Metastatic Breast Carcinoma in the Brain (tissue), 10 donors: ENCODE measurements around a stretch of chr4.

GRCh38 chr4:151687831-151688527 lies 72.8 kb downstream of the GATB start:
- PRO-cap, 10 experiments = no peak in any of the 10 experiments

DNA sequence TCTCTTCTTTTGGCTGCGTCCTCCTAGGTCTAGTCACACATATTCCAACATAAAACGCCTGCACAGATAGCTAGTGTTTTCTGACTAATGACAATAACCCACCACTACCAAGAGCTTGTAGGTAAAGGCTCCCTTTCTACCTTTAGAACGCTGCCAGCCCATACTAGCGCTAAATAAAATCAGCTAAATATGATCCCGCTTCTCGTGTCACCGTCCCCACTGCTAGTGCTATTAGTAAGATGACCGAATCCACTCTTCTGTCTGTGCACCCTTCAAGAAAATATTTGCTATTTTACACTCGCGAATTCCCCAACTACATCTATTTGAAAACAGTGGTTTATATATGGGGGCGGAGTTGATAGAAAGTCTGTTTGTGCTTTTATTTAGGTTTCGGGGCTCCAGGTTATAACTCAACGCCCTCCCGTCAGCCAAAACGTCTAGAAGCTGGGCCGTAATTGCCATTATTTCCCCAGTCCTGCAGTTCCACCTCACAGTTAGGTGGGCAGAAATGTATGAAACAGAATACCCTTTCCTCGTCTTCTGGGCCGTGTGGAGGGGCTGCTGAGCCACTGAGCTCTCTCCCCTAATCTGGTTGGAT lies 427 bp downstream of the GATB start:
- PRO-cap, 10 experiments = no peak in any of the 10 experiments

DNA sequence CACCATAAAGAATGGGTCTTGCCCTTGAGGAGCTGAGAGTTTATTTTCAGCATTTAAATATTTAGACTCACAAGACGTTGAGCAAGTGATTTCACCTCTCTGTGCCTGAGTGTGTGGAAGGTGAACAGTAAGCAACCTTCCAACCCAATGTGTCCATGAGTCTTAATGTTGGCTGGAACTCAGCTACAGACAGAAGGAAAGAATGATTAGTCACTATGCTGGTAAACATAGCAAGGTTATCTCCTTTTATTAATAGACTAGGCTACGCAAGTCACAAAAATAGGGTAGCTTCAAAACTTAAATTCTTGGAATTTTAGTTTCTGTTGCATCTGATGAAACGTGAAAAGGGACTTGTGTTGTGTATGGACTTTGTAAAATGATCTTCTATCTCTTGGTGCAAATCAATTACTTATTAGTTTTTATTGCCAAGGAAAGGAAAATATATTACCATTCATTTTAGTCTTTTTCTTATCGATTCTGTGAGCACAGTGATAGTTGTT lies 277.5 kb upstream of the GATB start:
- PRO-cap, 10 experiments = no peak in any of the 10 experiments

DNA sequence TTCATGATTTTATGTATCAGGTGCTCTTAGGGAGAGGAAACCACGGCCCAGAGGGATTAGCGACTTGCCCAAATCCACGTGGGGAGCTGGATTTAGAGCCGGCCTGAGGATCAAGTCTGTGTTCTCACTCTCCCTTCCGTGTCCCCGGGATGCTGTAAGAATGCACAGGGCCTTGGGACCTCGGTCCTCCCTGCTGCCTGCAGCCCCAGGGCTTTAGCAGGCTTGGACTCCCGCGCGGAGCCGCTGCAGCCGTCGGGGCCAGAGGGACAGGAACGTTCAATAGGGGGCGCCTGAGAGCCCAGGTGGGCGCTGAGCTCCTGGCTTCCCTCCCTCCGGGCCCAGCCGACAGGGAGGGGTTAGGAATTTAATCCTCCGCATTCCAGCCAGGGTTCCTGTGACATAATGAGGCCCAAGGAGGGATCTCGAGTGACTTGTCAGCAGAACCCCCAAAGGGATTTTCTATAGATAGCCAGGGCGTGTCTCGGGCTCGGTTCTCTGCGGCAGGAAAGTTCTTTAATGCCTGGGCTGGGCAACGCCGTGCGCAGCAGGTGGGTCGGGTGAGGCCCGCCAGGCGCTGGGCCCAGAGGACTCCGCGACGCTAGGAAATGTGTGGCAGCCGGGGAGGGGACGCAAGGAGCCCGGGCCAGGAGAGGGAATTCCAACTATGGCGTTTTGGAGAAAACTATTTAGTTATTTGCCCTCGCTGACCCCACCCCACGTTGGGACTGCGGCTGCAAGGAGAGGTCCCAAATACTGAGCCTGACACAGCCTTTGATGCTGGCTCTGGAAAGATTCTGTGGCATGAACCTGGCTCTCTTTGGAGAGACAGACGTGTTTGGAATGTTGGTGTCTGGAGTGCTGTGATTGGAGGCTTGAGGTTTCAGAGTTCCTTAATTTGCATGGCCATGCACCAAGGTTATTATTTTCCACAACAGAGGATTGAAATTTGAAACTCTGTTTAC lies 285.1 kb upstream of the GATB start:
- PRO-cap, 10 experiments = no peak in any of the 10 experiments

- PRO-cap, 10 experiments = peak in 3 of 10 experiments; most common plus-strand start chr4:152100802 (in 3); most common minus-strand start chr4:152100386 (in 1)
These were observed 339.8 kb upstream of the GATB start for GRCh38 chr4:152100269-152101384.

DNA sequence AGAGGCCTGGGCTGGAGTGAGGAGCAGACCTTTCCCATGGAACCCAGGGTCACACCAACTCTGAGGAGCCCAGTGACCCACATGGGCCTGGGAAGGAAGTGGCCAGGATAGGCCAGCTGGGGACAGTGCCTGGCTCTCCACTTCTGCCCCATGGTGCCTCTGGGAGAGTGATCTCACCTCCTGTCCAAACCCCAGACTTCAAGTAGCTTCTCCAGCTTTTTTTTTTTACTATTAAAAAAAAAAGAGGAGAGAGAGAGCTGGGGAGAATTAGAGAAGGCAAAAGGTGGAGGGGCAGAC lies 311.9 kb downstream of the FBXW7 start:
- PRO-cap, 10 experiments = no peak in any of the 10 experiments

DNA sequence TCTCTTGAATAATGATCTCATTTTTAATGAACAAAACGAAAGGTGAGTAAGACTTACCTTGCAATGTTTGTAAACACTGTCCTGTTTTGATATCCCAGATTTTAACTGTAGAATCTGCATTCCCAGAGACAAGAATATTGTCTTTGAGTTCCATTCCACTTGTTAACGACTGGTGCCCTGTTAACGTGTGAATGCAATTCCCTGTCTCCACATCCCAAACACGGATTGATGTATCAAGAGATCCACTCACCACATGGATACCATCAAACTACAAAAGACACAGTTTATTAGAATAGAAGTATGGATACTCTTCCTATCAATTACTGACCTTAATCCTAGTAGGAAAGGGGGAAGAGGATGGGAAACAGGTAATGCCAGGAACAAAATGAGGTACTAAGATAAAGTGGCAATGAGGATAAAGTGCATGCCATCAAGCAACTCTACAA lies 211.7 kb downstream of the FBXW7 start:
- PRO-cap, 10 experiments = no peak in any of the 10 experiments

GRCh38 chr4:152412348-152412774 lies 123.5 kb downstream of the FBXW7 start:
- PRO-cap, 10 experiments = no peak in any of the 10 experiments

- PRO-cap, 10 experiments = peak in 5 of 10 experiments; most common plus-strand start chr4:152591616 (in 1); most common minus-strand start chr4:152591528 (in 5)
These were observed 55.5 kb upstream of the FBXW7 start for GRCh38 chr4:152591331-152591953.

DNA sequence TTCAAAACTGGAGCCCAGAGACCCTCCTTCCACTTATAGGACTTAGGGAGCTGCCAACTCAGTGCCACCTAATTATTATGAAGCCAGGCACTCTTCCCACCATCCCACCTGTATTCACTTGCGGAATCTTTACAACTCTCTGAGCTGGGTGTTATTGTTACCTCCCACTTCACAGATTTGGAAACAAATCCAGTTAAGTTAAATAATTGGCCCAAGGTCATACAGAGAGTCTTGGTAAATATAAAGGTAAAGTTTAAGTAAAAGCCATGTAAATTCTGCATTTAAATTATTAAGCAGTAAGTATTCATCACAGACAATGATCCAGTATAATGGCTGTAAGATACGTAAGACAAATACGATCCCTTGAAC lies 42.1 kb downstream of the TIGD4 start:
- PRO-cap, 10 experiments = no peak in any of the 10 experiments

DNA sequence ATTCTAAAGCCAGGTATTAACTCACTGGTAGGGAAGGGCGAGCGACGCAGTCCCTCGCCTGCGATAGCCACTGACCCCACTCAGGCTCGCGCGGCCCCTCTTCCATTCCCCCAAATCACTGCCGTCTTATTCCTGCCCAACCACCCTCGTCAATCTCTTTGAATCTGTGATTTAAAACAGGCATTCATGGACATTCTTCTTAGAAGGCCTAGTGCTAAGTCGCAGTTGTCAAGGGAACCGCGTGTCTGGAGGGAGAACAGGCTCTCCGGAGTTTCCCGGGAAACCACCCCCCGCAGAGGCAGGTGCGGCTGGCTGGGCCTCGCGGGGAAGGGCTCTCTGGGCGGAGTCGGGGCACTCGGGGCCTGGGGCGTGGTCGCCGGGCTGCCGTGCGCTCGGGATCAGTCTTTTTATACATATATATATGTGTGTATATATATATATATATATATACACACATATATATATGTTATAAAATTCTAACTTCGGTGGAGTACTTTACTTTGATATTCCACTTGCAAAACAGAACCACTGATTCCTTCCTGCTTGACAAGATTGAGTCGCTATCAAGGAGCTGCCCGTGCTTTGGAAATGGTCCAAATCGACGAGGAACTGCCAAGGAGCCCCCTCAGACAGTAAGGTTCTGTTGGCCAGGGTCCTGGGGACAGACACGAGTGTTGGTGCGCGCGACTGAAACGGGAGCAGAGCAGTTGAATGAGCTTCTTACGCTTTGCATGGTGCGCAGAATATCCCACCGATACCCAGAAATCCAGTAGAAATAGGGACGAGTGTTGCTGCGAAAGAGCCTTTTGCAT lies 52.1 kb upstream of the TRIM2 start:
- PRO-cap, 10 experiments = peak in 4 of 10 experiments; most common plus-strand start position 346 of the sequence (in 2)

- PRO-cap, 10 experiments = peak in 1 of 10 experiments; most common minus-strand start chr4:153204281 (in 1)
These were observed 252 bp upstream of the TRIM2 start for GRCh38 chr4:153204048-153204334.

DNA sequence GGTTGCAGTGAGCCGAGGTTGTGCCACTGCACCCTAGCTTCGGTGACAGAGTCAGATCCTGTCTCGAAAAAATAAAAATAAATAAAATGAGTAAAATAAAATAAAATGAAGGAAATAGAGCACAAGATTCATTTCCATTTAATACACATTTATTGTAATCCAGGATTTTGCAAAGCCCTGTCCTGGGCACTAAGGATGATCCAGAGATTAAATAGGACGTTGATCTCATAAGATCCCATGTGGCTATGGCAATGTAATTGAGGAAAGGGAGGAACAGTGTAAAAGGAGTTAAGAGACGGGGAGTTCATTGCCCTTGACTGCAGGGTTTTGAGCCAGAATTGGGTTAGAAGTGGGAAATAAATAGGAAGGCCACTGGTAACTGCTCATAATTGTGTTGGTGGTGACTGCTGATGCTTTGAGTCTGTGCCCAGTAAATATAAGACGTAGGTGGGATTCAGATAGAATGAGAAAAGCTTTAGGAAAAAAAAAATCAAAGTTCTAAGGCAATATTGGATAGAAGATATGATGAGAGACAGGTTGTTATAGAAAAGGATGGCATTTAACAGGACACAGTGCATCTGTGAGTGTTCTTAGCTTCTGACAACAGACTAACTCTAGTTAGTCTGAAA lies 15.7 kb downstream of the TRIM2 start:
- PRO-cap, 10 experiments = no peak in any of the 10 experiments

DNA sequence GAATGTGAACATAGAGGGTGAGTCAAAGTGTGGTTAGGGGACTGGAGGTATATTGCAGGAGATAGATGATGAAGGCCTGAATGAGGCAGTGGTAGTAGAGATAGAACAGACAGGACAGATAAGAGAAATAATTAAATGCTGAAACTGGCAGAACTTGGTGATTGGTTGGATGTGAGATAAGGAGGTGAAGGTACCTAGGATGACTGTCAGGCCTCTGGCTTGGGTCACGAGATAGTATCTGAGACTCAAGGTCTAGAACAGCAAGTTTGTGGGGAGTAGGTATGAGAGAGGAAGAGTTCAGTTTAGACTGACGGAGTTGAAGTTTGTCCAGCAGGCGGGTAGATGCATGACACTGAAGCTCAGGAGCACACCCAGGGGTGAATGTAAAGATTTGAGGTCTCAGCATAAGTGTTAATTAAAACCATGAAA lies 3.6 kb downstream of the MND1 start:
- PRO-cap, 10 experiments = no peak in any of the 10 experiments

DNA sequence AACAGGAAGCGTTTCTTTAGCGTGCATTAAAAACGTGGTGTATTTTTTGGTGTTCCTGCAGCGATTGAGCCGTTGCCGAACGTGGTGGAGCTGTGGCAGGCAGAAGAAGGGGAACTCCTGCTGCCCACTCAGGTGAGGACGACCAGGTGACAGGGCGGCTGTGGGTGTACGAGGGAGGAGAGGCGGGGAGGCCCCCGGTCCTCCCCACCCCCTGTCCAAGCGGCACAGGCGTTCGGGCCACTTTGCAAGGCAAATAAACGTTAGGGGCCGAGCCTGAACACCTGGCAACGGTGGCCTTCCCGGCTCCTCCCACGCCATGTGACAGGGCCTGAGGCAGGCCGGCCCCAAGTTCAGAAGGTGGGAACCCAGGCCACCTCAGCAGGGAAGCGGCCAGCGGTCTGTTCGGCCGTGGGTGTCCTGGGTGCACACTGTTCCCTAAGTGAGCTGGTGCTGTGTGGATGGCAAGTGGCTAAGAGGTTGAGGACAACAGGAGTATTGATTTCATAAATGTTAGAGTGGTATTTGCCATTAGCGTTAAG lies 1.1 kb downstream of the TMEM131L start:
- PRO-cap, 10 experiments = peak in 9 of 10 experiments; most common plus-strand start position 353 of the sequence (in 7); most common minus-strand start position 66 of the sequence (in 4)

GRCh38 chr4:153486305-153486682 lies 20.1 kb downstream of the TMEM131L start:
- PRO-cap, 10 experiments = peak in 2 of 10 experiments; most common plus-strand start chr4:153486580 (in 2); most common minus-strand start chr4:153486404 (in 1)

DNA sequence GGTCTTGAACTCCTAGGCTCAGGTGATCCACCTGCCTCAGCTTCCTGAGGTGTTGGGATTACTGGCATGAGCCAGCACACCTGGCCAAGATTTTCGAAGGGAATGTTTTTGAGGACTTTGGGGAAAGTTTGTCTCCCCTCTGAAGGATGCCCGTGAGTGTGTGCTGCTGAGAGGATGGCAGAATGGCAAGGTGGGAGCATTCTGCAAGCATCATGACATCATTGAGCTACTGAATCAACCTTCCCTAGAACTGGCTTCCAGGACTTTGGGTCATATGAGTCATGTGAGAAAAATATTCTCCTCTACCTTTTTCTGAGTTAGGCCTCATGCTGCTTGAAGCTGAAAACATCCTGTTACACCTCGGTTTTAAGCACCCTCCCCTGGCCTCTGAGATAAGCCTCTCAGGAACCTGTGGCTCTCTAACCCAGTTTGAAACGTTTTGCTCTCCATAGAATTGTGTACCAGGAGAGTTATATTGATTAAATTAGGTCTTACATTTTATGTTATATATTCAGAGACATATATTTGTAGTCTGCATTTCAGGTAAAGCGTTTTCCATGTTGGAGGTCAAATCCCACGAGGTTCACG lies 31.0 kb downstream of the TMEM131L start:
- PRO-cap, 10 experiments = no peak in any of the 10 experiments

GRCh38 chr4:153685168-153685838 lies 1.2 kb downstream of the TLR2 start:
- PRO-cap, 10 experiments = peak in 1 of 10 experiments; most common plus-strand start chr4:153685356 (in 1)

DNA sequence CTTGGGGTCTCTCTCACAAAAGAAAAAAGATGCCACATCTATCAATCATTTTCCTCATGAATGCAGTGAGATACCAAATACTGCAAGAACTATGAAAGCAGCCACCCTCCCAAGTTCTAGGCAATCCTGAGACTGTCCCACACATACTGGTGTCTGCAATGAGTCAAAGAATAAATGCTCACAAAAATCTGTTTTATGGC lies 84.8 kb downstream of the DCHS2 start:
- PRO-cap, 10 experiments = no peak in any of the 10 experiments

GRCh38 chr4:154740634-154741082 lies 3.1 kb upstream of the LRAT start:
- PRO-cap, 10 experiments = no peak in any of the 10 experiments